Right atrium auricular region (tissue), 2 donors: ENCODE results near the genes UBL4A, FUNDC2 and CMC4.

DNA sequence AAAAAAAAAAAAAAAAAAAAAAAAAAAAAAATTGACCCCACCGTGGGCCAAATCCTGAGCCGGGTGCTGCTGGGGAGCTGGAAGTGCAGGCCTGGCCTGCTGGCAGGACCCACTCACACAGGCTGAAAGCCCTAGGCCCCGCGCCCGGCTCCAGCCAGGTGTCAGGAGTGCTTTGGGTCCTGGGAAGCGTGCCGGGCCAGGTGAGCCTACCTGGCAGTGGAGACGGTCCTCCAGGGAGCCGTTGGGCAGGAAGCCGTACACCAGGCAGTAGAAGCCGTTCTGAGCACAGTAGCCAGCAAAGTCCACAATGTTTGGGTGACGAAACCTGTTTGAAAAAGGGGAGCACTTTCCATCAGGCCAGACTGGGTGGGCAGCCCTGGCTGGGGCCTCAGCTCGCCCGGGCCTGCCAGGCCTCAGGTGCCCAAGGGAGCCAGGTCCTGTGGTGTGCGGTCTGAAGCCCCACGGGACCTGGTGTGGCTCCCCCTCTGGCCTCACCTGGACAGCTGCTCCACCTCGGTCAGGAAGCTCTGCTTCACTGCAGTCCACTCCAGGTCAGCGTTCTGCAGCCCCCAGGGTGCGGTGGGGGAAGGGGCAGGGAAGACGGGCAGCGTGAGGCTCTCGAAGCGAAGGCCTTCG is 1.8 kb downstream of the IRAK1 start:
- PRO-cap, result no peak
- RAMPAGE, long total RNA, 2 experiments, result no peak in any of the 2 experiments

DNA sequence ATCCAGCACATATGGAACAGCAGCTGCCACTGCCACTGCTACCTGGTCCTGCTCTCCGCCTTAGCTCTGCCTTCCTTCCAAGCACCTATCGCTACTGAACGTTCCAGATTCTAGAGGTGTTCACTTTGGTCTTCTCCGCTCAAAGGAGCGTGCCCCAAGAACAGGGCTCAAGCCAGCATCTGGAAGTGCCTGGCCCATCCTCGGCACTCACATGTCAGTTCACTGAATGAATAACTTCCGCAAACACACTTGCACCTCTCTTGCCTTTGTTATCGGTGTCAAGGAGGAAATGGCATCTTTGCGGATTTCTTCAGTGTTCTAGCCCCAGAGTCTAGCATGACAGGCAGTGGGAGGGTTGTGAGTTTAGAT is 17.4 kb upstream of the MECP2 start:
- PRO-cap, result no peak
- RAMPAGE, long total RNA, 2 experiments, result no peak in any of the 2 experiments

GRCh38 chrX:154364194-154365003 is 10.0 kb downstream of the FLNA start:
- PRO-cap, result no peak
- RAMPAGE, long total RNA, 2 experiments, result no peak in any of the 2 experiments

DNA sequence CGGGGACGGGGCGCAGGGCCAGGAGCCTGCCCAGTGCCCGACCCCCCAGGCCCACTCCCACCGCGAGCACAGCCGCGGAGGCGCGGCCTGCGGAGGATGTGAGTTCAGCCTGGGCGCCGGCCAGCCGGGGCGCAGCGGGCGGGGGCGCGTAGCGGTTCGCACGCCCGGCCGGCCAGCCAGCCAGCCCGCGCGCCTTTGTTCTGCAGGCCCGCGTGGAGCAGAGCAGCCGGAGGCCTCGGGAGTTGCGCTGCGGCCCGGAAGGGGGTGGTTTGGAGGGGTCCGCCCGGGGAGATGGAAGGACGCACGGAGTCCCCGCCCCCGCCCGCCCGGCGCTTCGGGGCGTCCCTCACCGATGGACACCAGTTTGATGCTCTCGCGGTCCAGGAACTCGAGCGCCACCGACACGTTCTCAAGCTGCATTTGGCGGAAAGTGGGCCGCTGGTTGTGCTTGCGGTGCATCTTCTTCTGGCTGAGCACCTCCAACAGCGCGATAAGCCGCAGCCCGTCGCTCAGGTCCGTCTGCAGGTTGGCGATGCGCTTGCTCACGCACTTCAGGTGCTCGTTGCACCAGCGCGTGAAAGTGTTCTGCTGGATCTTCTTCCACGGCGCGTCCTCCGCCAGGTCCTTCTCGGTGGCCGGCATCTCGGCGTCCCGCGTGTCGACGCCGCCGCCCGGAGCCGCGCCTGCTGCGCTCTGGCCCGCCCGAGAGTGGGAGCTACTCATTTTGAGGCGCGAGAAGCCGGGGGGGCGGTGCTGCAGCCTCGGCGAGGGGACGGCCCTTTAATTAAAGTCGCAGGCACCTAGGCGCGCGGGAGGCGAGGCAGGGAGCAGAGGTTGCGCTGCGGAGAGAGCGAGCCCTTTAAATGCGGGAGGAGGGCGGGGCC is 3.7 kb downstream of the FLNA start:
- PRO-cap, result bidirectional peak, plus-strand start at position 69 of the sequence, minus-strand start at position 98 of the sequence; bidirectional peak, plus-strand start outside the sequence, minus-strand start at position 695 of the sequence
- RAMPAGE, long total RNA, 2 experiments, result start-site peak on the minus strand in 2 of 2 experiments, centred at positions 699 to 702 of the sequence, 1,437 to 2,971 reads per replicate

DNA sequence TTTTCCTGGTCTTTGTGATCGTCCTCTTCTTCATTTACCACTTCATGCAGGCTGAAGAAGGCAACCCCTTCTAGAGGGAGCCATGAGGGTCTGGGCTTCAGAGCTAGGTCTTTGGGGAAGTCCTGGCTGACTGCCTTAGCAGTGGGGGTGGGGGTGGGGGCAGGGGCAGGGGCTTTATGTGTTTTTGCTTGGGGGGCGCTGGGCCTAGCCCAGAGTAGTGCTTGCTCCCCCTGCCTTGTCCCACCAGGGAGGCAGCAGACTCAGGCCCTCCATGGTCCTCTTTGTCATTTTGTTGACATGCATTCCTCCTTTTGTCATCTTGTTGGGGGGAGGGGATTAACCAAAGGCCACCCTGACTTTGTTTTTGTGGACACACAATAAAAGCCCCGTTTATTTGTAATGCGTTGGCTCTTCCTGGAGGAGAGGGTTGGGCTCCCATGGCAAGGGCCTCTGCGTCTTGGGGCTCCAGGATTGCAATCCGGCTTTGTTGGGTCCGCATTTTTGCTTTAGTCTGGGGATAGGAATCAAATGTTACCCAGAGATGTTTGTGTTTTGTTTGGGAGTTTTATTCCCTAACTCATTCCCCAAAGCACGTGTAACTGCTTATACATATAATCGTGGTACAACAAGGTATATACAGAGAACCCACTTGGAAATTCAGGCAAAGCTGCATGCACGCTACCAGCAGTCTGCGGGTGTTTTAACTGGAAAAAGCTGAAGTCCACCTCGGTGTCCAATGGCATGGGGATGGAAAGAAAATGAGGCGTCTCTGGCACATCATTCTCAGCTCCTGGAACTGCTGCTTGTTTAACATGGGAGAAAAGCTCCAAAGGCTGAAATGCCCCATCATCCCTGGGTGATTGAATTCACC is 2.3 kb downstream of the EMD start:
- PRO-cap, result no peak
- RAMPAGE, long total RNA, 2 experiments, result no peak in any of the 2 experiments

GRCh38 chrX:154390007-154390478 is 8.1 kb upstream of the RPL10 start:
- PRO-cap, result unidirectional peak, plus-strand start at chrX:154390288
- RAMPAGE, long total RNA, 2 experiments, result no peak in any of the 2 experiments

GRCh38 chrX:154412379-154413106 is 1.2 kb downstream of the TAFAZZIN start:
- PRO-cap, result bidirectional peak, plus-strand start at chrX:154412717, minus-strand start at chrX:154412490
- RAMPAGE, long total RNA, 2 experiments, result no peak in any of the 2 experiments

GRCh38 chrX:154437328-154437804 is 412 bp downstream of the GDI1 start:
- PRO-cap, result no peak
- RAMPAGE, long total RNA, 2 experiments, result no peak in any of the 2 experiments

GRCh38 chrX:154441848-154443339 is 1.5 kb upstream of the FAM50A start:
- PRO-cap, result no peak
- RAMPAGE, long total RNA, 2 experiments, result no peak in any of the 2 experiments

DNA sequence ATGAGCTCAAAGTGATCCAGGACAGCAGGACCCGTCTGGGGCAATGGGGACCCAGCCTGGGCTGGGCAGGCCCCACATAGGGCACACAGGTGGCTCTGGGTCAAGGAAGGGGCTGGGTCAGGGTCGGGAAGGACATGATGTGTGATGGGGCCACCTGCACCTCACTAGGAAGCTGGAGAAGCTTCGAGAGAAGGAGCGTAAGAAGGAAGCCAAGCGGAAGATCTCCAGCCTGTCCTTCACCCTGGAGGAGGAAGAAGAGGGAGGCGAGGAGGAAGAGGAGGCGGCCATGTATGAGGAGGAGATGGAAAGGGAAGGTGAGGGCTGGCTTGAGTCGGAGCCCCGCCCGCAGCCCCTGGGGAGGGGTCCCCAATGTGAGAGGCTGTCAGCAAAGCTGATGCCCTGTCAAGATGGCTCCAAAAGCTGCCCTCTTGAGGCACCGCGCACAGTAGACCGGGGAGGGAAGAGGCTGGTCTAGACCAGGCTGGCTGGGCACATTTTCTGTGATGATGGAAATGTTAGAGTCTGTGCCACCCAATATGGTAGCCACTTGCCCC is 2.4 kb downstream of the FAM50A start:
- PRO-cap, result no peak
- RAMPAGE, long total RNA, 2 experiments, result no peak in any of the 2 experiments

- PRO-cap, result no peak
- RAMPAGE, long total RNA, 2 experiments, result no peak in any of the 2 experiments
Measured at GRCh38 chrX:154470844-154471494, 8.1 kb downstream of the LAGE3 start.

GRCh38 chrX:154486320-154487309 is at the start of gene UBL4A:
Gene UBL4A, minus strand, starts transcription at chrX:154486615.
- PRO-cap, result bidirectional peak, plus-strand start at chrX:154486788, minus-strand start at chrX:154486640
- RAMPAGE, long total RNA, 2 experiments, result no peak in any of the 2 experiments

DNA sequence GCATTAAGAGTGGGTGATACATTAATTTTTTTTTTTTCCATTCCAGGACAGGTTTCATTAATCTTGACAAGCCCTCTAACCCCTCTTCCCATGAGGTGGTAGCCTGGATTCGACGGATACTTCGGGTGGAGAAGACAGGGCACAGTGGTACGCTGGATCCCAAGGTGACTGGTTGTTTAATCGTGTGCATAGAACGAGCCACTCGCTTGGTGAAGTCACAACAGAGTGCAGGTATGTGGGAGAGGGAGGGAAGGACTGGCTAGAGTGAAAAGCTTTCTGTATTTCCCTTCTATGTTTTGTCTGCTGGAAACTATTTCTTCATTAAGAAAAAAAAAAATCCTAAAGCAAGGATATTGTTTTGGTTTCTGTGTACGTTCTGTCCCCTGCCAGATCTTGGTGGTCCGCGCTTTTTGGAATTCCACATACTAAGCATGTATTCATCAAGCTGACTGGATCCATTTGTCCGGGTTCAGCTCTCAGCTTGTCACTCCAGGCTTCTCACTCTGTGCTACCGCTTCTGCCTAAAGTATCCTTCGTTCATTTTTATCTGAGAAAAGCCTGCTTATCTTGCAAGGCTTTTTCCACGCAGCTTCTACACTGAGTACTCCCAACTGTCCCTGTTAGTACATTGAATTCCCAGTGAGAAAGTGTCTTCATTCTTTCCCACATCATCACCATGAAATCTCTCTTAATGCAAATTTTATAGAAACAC is 3.7 kb downstream of the DKC1 start:
- PRO-cap, result no peak
- RAMPAGE, long total RNA, 2 experiments, result no peak in any of the 2 experiments

DNA sequence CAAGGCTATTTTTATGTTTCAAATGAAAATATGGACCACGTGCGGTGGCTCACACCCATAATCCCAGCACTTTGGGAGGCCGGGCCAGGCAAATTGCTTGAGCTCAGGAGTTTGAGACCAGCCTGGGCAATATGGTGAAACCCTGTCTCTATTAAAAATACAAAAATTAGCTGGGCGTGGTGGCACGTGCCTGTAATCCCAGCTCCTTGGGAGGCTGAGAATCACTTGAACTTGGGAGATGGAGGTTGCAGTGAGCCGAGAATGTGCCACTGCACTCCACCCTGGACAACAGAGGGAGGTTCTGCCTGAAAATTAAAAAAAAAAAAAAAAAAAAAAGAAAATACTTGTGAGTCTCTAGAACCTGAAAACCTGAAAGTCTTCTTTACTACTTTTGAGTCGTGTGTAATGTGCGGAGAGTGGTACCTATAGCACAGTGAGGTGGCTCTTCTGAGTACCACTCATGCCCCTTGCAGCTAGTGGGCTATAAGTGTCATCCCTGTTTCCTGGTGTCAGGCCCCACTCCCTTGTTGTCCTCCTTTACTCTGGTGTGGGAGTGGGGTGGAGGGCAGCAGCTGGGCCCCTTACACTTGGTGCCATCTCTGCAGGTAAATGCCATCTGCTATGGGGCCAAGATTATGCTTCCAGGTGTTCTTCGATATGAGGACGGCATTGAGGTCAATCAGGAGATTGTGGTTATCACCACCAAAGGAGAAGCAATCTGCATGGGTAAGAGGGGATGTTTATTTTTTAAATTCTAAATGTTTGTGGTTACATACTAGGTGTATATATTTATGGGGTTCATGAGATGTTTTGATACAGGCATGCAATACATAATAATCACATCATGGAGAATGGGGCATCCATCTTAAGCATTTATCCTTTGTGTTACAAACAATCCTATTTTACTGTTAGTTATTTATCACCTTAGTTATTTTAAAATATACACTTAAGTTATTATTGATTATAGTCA is 7.8 kb downstream of the DKC1 start:
- PRO-cap, result no peak
- RAMPAGE, long total RNA, 2 experiments, result no peak in any of the 2 experiments

- PRO-cap, result no peak
- RAMPAGE, long total RNA, 2 experiments, result no peak in any of the 2 experiments
Measured at GRCh38 chrX:154834714-154835164, 277 bp upstream of the SMIM9 start.

GRCh38 chrX:155006965-155007327 is 15.6 kb downstream of the F8 start:
- PRO-cap, result unidirectional peak, plus-strand start at chrX:155007152
- RAMPAGE, long total RNA, 2 experiments, result no peak in any of the 2 experiments

DNA sequence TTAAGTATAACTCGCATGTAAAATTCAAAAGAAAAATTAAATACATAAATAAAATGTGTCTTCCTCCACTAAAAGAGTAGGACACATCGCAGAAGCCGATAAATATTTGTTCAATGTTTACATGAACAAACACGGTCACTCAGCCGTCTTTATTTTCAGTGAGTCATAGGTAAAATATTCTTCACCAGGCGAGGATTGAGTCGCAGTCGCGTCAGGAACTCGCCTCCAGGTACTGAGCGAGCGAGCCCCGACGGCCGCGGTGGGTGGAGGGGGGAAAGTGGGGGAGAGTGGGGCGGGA is 243 bp upstream of the FUNDC2 start:
- PRO-cap, result bidirectional peak, plus-strand start outside the sequence, minus-strand start at position 234 of the sequence
- RAMPAGE, long total RNA, 2 experiments, result no peak in any of the 2 experiments

DNA sequence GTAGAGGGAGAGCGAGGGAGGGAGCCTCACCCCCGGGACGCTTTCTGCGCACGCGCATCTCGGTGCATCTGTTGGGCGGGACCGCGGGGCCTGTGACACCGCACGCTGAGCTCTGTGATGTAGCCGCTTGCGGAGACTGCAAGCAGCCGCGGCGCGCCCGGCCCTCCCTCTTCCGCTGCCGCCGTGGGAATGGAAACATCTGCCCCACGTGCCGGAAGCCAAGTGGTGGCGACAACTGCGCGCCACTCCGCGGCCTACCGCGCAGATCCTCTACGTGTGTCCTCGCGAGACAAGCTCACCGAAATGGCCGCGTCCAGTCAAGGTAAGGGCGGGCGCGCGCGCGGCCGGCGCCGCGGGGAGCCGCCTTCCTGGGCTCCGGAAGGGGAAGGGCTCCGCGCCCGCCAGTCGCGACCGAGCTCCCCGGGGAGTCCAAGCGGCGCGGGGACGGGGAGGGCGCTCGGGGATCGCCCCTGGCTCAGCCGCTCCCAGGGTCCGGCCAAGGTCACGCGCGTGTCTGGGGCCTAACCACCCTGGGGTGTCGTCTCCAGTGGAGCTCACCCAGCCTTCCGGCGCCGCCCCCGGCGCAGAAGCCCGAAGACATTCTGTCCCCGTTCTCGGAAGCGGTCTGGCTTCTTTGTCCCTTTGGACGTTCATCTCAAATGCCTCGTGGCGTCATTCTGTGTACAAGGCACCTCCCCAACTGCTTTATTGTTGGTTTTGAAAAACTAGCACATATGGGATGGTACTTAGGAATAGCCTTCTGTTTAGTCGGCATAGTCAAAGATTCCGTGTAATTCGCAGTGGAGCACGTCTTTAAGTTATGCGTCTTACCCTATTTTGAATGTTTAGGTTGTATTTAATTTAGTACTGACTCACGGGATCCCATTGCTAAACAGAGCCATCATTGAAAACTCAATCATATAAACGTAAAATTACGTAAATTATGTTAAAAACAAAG is at the start of gene FUNDC2:
FUNDC2 (plus strand) TSS at position 95 of the 958 bp plus-strand sequence.
- PRO-cap, result bidirectional peak, plus-strand start at position 168 of the sequence, minus-strand start outside the sequence; bidirectional peak, plus-strand start at position 774 of the sequence, minus-strand start at position 627 of the sequence
- RAMPAGE, long total RNA, 2 experiments, result start-site peak on the plus strand in 2 of 2 experiments, centred at positions 182 to 184 of the sequence, 1,938 to 3,266 reads per replicate

DNA sequence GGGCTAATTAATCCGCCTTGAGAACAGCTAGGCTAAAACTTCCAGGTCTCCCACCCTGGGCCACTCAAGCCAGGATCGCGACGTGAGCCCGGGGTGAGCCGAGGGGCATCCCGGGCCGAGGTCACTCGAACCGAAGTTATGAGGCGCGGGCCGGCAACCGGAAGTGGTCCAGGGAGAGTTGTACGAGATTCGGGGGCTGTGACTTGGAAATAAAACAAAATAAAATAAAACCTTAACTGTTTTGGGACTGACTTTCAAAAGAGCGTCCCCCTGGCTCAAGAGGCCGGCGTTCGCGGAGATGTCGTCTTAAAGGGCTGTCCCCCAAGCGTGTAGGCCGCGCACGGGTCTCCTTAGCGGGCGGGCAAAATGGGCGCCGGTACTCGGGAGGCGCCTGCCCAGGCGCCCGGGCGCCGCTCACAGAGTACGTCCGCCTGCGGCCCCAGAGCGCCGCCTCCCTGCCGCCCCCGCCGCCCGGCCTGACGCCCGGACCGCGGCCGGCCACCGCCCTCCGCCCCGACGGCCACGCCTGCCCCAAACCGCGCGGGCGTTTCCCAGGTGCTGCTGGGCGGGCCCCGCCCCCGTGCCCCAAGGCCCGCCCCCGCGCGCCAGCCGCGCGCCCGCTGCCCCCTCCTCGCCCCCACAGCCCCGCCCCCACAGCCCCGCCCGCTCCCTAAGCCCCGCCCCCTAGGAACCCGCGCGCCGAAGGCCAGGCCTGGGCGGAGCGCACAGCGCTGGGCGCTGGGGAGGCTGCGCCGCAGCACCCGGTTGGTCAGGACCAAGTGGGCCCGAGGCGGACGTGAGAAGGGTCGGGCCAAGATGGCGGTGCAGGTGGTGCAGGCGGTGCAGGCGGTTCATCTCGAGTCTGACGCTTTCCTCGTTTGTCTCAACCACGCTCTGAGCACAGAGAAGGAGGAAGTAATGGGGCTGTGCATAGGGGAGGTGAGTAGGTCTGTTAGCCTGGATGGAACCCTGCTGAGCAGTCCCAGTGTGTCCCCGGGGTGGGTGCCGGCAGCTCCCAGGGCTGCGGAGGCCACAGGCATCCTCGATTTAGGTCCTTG is at the start of gene CMC4:
CMC4 (minus strand) TSS at position 425 of the 1,058 bp plus-strand sequence.
- PRO-cap, result bidirectional peak, plus-strand start at position 799 of the sequence, minus-strand start at position 457 of the sequence; unidirectional peak, plus-strand start at position 979 of the sequence
- RAMPAGE, long total RNA, 2 experiments, result start-site peak on the plus strand in 2 of 2 experiments, centred at positions 803 to 804 of the sequence, 90 to 111 reads per replicate; start-site peak on the minus strand in 2 of 2 experiments, centred at positions 412 to 414 of the sequence, 324 to 450 reads per replicate

GRCh38 chrX:155188814-155188973 is 27.6 kb upstream of the VBP1 start:
- PRO-cap, result no peak
- RAMPAGE, long total RNA, 2 experiments, result no peak in any of the 2 experiments